Mesenchymal stem cell of Wharton's jelly (primary cell): ENCODE measurements around a stretch of chr5.

DNA sequence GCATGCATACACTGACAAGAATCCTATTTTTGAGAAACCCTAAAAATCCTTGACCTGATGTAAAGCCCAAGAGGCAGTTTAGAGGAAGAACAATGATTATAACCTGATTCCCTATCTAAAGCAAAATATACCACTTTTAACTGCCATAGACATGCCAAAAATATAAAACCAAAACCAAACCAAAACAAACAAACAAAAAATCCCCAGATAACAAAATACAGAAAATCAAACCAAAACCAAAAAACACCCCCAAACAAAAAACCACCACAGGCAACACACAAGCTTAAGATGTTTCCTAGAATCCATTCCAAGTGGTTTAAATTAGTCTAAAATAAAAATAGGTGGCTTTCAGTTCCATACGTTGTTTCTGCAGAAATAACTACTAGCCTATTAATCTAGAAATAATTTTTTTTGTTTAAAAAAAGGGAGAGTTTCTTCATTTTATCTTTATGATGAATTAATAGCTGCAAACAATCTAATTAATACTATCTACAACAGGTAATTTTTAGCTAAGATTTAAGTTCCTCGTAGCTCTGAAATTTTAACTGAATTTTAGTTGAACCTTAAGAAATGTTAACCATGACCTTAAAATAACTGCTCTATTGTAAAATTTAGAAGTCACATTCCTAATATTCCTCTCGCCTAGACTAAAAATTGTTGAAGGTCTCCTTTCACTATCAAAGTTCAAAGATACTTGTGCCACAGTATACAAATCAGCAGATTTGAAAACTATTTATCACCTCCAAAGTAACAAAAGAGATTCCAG lies 21.6 kb downstream of the TMEM167A start:
- CAGE, long polyA plus RNA: no peak

GRCh38 chr5:83076379-83076747 lies 831 bp downstream of the TMEM167A start:
- CAGE, long polyA plus RNA: no peak

DNA sequence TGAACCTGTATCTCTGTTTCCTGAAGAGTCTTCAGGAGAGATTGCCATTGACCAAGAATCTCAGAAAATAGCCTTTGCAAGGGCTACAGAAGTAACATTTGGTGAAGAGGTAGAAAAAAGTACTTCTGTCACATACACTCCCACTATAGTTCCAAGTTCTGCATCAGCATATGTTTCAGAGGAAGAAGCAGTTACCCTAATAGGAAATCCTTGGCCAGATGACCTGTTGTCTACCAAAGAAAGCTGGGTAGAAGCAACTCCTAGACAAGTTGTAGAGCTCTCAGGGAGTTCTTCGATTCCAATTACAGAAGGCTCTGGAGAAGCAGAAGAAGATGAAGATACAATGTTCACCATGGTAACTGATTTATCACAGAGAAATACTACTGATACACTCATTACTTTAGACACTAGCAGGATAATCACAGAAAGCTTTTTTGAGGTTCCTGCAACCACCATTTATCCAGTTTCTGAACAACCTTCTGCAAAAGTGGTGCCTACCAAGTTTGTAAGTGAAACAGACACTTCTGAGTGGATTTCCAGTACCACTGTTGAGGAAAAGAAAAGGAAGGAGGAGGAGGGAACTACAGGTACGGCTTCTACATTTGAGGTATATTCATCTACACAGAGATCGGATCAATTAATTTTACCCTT lies 66.2 kb downstream of the VCAN start:
- CAGE, long polyA plus RNA: no peak

GRCh38 chr5:83579865-83580699 lies 108.5 kb downstream of the VCAN start:
- CAGE, long polyA plus RNA: no peak

- CAGE, long polyA plus RNA: no peak
Measured at GRCh38 chr5:86568795-86569070, 49.0 kb upstream of the COX7C start.

- CAGE, long polyA plus RNA: no peak
Measured at GRCh38 chr5:86622161-86623388, 4.8 kb downstream of the COX7C start.

- CAGE, long polyA plus RNA: no peak
Measured at GRCh38 chr5:87411755-87412255, 925 bp downstream of the CCNH start.

DNA sequence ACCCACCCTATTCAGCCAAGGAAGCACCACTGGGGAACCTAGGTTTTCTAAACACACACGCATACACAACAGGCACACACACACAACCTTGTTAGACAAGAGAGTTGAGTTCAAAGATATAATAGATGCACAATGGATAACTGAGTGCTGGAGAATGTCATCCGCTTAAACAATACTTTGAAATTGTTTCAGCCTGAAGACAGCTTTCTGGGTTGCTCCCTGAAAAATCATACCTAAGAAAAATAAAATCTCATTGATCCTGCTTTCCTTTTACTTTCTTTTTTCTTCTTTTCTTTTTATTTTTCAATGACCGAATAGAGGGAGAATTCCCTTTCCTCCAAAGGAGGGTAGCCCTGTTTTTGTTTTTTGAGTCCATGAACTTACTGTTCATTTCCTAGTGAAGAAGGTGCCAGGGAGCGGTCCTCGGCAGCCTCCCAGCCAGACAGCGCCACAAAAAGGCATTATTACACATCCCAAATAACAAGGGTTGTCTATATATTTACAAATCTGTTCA lies 126.0 kb downstream of the TMEM161B start:
- CAGE, long polyA plus RNA: no peak

DNA sequence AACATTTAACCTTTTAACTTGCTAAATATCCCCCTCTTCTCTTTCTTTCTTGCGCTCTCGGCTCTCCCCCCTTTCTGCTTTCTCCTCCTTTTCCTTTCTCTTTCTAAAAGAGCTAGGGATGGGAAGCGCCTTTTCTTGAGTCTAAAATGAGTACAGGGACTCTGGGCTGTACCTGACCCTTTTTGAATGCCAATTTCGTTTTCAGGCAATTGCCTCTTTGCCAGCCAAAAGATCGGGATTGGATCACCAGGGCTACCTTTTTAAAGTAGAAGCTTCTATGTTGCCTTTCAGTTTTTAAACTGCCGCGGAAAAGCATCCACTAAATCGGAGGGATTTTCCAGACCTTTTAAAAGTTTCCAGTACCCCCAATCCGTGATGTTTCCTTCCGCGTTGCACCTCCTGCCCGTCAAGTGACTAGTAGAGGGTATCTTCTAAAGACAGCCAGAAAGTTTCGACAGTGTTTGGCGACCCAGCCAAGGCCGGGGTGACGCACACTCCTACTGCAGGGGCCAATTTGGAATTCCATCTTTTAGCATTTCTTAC lies 125.4 kb downstream of the TMEM161B start:
- CAGE, long polyA plus RNA: no peak

- CAGE, long polyA plus RNA: no peak
Measured at GRCh38 chr5:88561272-88561514, 292.5 kb upstream of the TMEM161B start.

GRCh38 chr5:88690651-88691505 lies 192.1 kb downstream of the MEF2C start:
- CAGE, long polyA plus RNA: no peak

GRCh38 chr5:88823628-88824154 lies 59.3 kb downstream of the MEF2C start:
- CAGE, long polyA plus RNA: no peak

DNA sequence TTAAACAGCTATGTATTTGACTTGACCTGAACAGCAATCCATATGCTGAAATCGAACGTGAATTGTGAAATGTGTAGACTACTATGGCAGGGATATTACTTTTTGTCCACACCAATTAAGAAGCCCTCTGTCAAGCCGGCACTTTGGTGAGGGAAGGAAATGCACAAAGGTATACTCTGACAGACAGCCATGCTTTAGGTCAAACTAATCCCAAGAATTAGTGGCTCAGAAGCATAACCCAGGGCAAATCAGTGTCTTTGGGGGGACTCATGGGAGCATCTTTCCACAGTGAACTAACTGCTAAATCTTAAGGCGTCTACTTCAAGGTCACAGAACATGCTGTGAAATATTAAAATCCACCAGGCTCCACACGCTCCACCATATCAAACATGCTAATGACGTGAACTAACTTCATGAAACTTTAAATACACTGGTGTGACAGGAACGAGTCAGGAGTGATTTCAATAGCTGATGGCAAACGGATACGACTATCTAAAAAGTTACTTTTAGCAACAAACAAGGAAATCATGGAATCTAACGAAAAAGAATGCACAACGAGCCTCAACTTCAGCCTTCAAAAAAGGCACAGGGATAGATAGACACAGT lies 611 bp downstream of the MEF2C start:
- CAGE, long polyA plus RNA: no peak

GRCh38 chr5:89756949-89757333 lies 652.6 kb downstream of the CETN3 start:
- CAGE, long polyA plus RNA: no peak

- CAGE, long polyA plus RNA: no peak
Measured at GRCh38 chr5:90528438-90528938, 896 bp downstream of the LYSMD3 start.

DNA sequence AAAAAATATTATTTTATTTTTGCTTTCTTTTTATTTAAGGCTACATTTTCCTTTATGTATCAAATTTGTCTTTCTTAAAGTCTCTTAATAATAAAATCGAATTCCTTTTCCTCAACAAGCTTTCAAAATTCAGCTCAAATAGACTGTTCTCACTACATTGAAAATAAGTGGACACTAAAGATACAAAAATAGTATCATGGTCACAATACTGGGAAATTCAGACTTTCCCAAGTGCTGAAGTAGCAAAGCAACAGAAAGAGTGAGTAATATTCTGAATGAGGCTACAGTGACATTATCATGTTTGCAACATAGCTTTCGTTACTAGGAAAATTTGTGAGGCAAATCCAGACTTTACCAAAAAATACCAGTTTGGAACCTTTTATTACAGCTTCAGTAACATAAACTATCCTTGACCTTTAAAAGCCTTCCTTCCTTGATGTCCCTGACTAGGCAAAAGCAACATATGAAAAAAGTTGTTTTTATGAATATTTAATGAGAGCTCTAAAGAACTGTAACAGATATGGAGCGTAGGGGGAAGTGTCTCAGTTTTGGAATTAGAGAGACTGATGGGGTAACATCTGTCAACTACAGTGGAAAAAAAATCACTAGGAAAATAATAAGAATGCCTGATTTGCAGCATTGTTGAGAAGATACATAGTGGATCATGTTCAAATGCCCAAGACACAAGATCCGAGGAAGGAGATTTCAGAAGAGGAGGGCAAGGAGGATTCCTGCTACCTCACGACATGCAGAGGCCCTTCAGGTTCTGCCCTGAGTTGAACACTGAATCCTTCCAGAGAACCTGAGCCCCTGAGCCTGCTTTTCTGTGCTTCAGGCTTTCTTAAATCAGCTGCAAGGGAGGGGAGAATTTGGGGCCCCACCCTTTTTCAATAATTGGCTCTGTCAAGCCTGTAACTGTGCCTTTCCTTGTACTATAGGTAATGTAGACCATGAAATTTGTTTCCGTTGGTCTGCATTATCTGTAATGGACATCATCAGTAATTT lies 313.0 kb downstream of the ADGRV1 start:
- CAGE, long polyA plus RNA: no peak

DNA sequence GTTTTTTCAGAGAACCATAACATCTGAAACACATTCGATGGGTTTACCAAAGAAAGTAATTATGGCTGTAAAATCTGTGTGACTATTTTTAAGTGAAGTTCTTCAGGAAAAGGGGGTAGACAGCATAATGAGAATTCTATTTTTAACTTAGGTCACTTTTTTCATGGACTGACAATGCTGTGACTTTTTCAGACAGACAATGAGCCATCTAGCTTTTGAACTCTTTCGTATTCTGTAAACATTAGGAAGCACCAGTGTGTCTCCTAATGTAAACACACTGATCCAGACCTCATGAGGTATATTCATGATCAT lies 352.5 kb downstream of the ADGRV1 start:
- CAGE, long polyA plus RNA: no peak

GRCh38 chr5:92199343-92199731 lies 816.2 kb upstream of the ARRDC3 start:
- CAGE, long polyA plus RNA: no peak

DNA sequence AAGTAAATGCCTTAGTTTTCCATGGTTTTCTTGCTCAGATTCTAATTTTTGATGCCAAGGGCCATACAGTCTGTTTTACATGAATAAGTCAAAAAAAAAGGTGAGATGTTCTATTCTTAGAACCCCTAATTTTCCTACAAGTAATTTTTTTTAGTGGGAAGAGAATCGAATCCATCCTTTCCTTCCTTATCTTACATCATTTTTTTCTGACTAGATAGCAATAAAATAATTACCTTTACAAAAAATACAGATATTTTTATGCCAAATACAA lies 921.0 kb upstream of the NR2F1 start:
- CAGE, long polyA plus RNA: no peak

DNA sequence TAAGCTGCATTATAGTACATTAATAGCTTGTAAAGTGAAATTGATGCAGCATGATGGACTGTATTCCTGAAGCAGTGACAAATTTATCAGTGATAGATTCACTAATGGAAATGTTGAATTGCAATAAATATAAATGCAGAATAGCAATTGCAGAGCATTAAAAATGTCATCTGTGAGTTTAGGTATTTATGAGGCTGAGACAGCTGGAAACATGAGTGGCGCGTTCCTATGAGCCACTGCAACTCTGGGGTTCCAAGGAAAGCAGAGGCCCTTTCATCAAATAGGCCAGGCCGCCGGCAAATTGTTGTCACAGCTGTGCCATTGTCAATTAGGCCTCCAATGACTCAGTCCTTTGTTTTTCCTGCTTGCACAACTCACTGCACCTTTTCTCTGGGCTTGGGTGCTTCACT lies 655.9 kb upstream of the NR2F1 start:
- CAGE, long polyA plus RNA: no peak